Camera-type eye (tissue), 1 donor: Measurements from ENCODE around the genes CARD8, HSD17B14, RUVBL2 and CGB1.

GRCh38 chr19:48255274-48256262 is at the start of gene CARD8:
TSS of gene CARD8 (minus strand) at chr19:48255912.
- RAMPAGE, long total RNA, result no peak

DNA sequence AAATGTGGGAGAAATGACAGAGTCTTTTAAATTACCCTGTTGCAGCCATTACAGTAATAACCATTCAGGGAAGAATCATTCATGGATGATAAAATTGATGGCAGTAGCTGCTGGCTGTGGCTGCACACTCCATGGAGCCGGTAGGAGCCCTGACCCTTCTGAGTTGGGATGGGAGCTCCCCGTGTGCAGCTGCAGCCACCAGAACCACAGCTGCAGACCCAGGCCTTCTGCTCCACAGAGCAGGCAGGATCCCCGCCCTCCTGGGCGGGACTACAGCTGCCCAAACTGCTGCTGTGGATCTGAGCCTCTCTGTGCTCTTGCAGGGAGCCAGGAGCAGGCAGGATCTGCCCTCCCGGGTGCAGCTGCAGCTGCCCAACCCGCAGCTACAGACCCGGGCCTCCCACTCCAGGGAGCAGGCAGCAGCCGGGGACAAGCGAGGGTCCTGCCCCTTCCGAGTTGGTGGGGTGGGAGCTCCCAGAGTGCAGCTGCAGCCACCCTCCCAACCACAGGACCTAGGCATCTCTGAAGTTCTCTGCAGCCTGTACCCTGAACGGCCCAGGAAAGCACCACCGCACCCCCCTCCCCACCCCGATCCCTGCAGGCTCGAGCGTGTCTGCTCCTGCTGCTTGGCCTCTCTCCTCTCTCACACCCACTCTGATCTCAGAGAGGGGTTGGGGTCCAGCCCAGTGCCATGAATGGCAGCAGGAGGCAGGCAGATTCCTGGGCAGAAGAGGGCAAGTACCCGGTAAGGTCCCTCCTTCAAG is 13.1 kb downstream of the ODAD1 start:
- RAMPAGE, long total RNA, result no peak

DNA sequence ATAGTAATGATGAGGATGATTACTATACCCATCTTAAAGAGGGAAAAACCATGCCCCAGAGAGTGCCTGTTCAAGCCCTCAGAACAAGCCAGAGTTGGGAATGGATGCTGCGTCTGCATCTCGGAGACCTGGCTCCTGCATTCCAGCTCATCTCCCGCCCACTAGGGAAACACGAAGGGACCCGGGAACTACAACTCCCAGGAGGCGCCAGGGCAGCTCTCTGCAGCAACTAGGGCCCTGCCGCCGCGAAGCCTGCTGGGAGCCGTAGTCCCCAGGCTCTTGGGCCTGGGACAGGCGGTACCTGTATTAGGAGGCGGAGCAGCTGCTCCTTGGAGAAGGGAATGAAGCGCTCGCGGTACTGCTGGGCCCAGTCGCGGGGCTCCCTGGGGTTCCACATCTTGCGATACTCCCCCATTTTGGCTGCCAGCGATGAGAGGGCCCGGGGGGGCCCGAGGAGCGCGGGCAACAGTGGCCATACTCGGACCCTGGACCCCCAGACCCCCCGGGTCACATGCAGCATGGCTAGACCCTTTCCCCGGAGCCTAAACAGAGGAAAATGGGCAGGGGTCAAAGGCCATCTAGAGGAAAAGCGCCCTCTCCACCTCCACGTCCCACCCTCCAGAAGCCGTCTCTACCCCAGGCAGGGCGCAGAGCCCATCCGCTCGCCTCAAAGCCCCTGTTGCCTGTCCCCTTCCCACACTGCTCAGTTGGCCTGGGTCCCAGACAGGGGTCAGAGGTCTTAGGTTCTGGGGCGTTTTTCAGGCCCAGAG is 565 bp downstream of the TMEM143 start:
- RAMPAGE, long total RNA, result no peak

- RAMPAGE, long total RNA, result no peak
Measured at GRCh38 chr19:48399163-48399351, 5.6 kb downstream of the GRIN2D start.

DNA sequence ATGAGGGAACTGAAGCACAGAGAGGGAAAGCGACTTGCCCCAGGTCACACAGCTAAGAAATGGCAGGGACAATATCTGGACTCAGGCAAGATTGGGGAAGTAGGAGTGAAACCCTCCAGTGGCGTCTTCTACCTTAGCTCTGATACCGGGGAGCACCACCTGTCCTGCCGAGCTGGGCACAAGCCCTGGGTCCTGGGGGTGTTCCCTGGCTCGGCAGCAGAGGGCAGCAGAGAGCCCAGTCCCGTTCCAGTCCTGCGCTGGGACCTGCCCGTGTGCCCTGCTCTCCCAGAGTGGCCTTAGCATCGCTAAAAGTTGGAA is 20.5 kb downstream of the CYTH2 start:
- RAMPAGE, long total RNA, result no peak

DNA sequence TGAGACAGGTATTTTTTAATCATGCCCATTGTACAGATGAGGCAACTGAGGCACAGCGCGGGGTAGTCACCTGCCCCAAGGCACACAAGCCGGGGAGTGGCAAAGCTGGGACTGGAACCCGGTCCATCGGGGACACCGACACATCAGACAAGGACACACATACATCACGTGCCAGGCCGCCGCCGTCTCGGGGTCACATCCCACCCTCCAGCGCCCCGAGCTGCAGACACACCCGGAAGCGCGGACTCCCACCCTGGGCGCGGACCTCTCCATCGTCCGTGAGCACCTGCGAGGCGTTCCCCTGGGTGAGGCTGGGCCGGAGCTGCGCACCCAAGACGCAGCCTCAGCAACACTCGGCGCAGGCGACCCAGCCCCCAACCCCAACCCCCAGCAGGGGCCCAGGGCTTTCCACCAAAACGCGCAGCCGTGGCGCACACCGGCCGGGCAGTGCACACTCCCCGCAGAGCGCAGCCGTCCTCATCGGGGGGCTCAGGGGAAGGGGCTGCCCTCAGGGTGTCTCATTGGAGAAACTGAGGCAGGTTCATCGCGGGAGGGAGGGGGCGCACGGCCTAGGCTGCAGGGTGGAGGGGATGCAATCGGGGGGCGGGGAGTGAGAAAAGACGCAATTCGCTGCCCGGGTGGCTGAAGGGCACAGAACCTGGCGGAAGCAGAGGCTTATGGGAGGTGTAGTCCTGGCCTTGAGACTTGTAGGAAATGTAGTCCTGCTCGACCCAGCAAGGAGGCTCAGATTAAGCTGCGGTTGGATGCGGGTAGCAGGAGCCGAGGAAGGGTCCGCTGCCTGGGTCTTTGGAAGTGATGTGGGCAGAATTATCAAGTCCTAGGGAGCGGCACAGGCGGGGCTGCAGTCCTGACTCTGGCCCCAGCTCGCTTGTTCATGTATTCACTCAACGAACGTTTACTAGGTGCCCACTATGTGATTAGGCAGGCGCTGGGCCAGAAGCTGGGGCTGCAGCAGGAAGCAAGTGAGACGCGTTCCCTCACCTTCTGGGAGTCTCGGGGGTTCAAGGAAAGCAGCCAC is 2.0 kb upstream of the LMTK3 start:
- RAMPAGE, long total RNA, result no peak

GRCh38 chr19:48553638-48554119 is 1.7 kb downstream of the SULT2B1 start:
- RAMPAGE, long total RNA, result no peak

DNA sequence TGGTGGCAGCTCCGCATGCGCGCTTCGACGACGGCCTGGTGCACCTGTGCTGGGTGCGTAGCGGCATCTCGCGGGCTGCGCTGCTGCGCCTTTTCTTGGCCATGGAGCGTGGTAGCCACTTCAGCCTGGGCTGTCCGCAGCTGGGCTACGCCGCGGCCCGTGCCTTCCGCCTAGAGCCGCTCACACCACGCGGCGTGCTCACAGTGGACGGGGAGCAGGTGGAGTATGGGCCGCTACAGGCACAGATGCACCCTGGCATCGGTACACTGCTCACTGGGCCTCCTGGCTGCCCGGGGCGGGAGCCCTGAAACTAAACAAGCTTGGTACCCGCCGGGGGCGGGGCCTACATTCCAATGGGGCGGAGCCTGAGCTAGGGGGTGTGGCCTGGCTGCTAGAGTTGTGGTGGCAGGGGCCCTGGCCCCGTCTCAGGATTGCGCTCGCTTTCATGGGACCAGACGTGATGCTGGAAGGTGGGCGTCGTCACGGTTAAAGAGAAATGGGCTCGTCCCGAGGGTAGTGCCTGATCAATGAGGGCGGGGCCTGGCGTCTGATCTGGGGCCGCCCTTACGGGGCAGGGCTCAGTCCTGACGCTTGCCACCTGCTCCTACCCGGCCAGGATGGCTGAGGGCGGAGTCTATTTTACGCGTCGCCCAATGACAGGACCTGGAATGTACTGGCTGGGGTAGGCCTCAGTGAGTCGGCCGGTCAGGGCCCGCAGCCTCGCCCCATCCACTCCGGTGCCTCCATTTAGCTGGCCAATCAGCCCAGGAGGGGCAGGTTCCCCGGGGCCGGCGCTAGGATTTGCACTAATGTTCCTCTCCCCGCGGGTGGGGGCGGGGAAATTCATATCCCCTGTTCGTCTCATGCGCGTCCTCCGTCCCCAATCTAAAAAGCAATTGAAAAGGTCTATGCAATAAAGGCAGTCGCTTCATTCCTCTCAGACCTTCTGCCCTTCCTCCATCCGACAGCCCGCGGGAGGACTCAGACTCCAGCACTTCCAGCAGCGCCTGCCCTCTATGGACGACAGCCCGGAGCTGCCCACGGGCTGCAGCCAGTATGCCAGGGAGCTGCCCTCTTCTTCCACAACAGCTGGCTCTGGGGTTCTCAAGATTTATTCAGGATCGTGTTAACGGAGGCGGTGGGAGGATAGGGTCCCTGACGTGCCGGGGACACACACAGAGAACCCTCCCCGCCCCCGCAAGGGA is 7.3 kb downstream of the DBP start:
- RAMPAGE, long total RNA, result no peak

DNA sequence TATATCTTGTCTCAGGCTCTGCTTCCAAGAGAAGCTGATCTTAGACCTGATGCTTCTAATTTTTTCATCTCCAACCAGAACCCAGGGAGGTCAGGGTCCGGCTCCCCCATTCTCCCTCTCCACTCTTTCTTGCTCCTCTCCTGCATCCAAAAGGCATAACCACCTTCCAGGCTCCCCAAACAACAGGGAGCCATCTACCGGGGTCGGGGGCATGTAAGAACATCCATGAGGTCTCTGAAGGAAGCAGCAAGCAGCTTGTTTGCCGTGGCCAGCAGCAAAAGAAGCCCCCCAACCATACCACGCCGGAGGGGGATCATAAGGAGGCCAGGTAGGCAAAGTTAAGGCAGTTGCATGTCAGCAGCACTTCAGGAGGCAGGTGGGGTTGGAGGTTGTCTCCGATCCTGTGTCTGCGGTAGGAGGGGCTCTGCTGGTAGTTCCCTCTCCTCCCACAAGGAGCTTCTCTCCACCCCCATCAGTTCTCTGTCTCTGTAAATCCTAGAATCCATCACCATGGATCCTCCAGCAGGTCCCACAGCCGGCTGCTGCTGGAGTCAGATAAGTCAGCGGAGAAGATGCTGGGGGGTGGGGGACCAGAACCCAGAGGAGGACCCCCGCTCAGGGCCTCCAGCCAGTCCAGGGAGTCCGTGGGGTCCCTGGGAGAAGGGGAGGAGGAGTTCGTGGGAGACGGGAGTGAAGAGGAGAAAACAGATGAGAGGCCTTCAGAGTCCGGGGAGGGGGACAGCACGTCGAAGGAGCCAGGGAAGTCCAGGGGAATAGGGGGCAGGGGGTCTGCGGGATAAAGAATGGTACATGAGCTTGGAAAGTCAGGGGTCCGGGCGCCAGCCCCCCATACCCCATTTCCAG is 6.5 kb downstream of the MAMSTR start:
- RAMPAGE, long total RNA, result no peak

DNA sequence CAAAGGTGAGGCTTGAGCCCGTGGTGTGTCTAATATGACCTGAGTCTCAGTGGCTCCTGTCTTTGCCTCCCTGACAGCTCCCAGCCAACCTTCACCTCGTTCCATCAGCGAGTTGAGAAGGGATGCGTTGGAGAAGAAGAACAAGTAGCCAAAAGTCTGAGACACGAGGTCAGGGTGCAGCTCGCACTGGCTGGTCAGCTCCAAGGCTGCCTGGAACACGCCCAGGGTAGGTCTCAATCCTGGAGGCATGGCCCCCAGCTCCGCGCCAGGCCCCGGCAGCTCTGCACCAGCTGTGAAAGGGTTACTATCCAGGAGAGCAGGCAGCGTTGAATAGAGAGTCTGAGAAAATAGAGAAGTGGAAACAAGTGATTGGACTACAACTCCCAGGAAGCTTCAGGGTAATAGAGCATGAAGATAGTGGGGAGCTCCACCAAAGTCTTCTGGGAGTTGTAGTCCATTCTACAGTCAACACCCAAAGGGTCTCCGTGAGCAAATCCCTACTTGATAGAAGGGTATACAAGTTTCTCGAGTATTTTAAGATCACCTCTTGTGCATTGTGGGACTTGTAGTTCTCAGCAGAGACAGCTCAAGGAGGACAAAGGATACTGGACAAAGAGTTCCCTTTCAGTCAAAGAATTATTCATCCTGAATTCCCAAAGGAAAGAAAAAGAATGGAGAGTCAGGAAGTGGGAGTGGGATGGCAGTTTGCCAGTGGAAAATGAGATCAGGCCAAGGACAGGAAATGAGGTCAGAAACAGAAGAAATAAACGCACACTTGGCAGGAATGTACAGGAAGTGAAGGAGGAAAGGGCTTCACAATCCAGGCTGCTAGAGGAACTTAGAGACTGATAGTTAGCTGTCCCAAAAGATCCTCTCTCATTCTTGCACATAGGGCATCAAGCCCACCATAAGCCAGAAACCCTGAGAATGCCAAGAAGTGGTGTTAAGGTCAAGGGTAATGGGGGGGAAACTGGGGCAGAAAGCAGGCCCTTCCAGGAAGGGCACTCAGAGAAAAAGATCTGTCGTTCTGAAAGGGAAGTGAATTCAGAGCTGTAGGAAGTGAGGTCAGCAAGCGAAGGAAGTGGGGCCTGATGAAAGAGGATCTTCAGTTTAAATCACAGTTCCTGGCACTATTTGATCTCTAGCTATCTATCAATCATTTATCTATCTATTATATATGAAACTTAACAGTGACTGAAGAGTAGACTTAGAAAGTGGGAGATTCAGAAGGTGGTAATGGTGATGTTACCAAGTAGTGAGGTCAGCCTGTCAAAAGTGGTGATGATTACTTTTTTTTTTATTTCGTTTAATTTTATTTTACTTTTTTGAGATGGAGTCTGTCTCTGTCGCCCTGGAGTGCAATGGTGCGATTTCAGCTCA is 5.6 kb upstream of the MAMSTR start:
- RAMPAGE, long total RNA, result no peak

GRCh38 chr19:48794777-48795968 is 15.7 kb downstream of the BCAT2 start:
- RAMPAGE, long total RNA, result no peak

DNA sequence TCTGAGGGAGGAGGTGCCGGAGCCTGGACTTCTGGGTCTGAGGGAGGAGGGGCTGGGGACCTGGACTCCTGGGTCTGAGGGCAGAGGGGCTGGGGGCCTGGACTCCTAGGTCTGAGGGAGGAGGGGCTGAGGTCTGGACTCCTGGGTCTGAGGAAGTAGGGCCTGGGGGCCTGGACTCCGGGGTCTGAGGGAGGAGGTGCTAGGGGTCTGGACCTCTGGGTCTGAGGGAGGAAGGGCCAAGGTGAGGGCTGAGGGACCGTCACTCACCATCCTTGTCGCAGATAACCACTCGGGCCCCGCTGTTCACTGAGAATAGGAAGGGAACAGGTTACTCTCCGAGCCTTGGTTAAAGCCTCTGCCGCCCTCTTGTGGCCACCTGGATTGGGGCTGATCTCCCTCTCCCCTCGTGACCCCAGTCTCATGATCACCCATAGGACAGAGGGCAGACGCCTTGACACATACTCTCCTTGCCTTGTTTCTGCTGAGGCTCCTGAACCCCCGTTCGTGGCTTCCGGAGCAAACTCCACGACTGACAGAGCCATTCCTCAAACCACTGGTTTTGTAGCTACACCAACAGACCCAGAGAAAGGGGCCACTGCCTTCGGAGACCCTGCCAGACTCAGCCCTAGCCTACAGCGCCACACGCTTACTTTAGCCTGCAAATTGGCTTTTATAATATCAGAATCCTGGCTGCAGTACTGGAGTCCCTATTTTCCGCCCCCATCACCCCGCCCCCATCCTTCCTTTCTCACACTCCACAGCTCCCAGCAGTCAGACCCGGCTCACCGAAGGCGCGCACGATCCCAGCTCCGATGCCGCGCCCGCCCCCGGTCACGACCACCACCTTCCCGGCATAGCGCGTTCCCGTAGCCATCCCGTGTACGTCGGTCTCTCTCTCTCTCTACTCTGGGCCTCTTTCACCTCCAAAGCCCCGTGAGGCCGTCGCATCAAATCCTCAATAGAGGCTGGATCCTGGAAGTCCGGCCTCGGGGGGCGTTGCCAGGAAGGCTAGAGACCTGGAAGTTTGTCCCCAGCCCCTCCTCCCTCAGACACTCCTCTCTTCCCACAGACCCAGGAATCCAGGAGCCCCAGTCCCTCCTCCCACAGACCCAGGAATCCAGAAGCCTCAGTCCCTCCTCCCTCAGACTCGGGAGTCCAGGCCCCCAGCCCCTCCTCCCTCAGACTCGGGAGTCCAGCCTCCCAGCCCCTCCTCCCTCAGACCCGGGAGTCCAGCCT is at the start of gene HSD17B14:
HSD17B14 (minus strand) TSS at position 954 of the 1,236 bp plus-strand sequence.
- RAMPAGE, long total RNA, result no peak

- RAMPAGE, long total RNA, result no peak
Measured at GRCh38 chr19:48860033-48860583, 8.3 kb downstream of the PLEKHA4 start.

GRCh38 chr19:48873650-48874206 is 1.5 kb downstream of the PPP1R15A start:
- RAMPAGE, long total RNA, result no peak

- RAMPAGE, long total RNA, result no peak
Measured at GRCh38 chr19:48967391-48968374, 2.6 kb downstream of the FTL start.

- RAMPAGE, long total RNA, result no peak
Measured at GRCh38 chr19:48989504-48990285, 3.4 kb downstream of the GYS1 start.

GRCh38 chr19:48993432-48994009 is at the start of gene RUVBL2:
TSS of gene RUVBL2 (plus strand) at chr19:48993887.
- RAMPAGE, long total RNA, result no peak

DNA sequence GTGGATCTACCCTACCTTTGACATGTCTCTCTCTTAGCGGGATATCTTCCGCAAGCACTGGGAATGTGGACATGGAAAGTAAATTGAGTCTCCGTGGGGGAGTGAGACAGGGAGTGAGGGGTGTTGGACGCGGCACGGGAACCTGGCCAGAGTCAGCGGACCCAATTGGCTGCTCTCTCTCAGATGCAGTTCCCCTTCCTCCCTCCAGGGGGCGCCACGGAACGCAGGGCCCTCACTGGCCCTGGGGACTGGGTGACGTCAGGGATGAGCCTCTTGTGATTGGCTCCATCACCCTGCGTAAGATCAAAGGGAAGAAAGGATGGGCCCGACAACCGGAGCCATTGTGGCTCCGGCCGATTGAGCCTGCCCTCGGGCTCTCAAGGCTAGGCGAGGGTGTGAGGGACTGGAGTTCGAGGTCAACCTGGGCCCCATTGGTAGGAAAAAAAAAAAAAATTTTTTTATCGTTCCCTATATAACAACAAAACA is at the start of gene CGB1:
CGB1 (minus strand) TSS at position 208 of the 486 bp plus-strand sequence.
- RAMPAGE, long total RNA, result no peak

DNA sequence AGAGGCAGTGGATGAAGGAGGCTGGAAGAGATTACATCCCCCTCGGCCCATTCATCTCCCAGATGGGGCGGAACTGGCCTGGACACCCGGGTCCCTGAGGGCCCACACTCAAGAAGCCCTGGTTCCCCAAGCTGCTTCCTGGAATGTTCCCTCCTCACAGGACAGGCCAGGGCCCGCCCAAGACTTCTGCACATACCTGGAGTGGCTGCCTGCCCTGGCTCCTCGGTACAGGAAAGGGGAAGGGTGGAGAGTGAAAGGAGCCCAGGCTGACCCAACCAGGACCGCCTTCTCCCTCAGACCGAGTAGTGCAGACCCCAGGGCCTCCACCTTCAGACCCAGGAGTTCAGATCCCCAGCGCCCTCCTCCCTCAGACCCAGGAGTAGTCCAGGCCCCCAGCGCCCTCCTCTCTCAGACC is 536 bp downstream of the NTF4 start:
- RAMPAGE, long total RNA, result no peak

DNA sequence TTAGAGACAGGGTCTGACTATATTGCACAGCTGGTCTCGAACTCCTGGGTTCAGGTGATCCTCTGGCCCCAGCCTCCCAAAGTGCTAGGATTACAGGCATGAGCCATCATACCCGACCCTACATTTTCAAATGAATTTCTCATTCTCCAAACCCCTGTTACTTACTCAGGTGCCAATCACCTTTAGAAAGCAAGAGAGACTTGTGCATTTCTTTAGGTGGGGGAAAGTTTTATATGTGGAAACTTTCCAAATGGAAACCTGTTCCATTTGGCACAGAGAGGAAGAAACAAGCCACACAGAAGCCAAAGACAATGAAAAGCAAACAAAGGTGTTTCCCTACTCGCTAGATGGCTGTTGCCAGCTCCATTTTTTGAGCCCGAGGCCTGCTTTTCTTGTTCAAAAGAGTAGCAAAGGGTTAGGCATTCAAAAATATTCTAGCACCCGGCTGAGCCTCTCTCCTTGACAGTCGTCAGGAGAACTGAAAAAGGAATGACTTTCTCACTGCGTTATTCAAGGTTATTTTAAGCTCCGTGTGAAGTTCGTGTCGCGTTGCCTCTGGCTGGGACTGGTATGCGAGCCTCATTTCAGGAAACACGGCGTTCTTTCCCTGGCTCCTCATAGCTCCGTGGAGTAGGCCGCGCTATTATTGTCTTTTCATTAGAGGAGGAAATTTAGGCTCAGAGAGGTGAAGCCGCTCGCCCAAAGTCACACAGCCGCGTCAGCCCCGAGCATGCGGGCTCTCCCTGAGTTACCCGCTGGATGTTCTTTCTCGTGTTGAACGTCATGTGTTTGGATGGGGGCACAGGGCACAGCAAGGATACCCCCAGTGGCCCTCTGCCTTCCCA is 7.6 kb downstream of the TRPM4 start:
- RAMPAGE, long total RNA, result no peak